ENCODE measurements around the gene SKIDA1.

GRCh38 chr10:19832457-19833573 lies 16.6 kb downstream of the PLXDC2 start:
- PRO-cap, 3 experiments: no peak in any of the 3 experiments
- RAMPAGE, long total RNA: no peak

GRCh38 chr10:19922146-19923174 lies 106.2 kb downstream of the PLXDC2 start:
- PRO-cap, 3 experiments: no peak in any of the 3 experiments
- RAMPAGE, long total RNA: no peak

DNA sequence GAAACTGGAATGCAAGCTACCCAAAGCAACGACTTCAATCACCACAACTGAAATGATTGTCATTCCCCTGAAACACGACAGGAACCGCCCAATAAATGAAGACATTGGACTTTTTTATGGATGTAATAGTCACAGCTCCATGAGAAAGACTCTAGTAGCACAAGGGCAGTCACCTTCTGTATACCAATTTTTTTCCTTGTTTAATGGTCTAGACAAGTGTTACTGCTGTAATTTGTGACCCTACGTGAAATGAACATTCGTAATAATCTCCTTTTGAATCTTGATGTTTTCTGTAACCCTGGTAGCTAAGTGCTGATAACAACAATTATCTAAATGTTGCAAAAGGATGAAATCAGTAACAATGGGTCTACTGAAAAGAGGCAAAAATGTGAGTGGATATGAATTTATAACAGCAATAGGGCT lies 200.6 kb upstream of the NEBL start:
- PRO-cap, 3 experiments: no peak in any of the 3 experiments
- RAMPAGE, long total RNA: no peak

DNA sequence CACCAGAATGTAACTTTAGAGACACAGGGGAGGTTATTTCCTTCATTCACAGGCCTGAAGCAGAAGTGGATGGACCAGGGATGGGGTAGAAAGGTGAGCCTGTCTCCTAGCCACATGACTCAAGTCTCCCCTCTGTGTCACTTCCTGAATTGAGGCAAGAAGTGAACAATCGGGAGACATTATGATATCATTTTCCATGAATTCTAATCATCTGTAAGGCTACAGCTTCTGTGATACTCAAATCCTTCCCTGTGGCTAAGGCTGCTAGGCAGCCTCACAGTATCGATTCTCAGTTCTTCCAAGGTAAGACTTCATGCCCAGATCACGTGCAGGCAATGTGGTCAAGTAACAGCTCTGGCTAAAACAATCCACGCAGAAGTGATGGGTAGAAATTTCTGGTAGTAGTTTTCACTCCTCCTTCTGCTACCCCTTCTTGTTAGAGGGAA lies 203.9 kb upstream of the NEBL start:
- PRO-cap, 3 experiments: no peak in any of the 3 experiments
- RAMPAGE, long total RNA: no peak

DNA sequence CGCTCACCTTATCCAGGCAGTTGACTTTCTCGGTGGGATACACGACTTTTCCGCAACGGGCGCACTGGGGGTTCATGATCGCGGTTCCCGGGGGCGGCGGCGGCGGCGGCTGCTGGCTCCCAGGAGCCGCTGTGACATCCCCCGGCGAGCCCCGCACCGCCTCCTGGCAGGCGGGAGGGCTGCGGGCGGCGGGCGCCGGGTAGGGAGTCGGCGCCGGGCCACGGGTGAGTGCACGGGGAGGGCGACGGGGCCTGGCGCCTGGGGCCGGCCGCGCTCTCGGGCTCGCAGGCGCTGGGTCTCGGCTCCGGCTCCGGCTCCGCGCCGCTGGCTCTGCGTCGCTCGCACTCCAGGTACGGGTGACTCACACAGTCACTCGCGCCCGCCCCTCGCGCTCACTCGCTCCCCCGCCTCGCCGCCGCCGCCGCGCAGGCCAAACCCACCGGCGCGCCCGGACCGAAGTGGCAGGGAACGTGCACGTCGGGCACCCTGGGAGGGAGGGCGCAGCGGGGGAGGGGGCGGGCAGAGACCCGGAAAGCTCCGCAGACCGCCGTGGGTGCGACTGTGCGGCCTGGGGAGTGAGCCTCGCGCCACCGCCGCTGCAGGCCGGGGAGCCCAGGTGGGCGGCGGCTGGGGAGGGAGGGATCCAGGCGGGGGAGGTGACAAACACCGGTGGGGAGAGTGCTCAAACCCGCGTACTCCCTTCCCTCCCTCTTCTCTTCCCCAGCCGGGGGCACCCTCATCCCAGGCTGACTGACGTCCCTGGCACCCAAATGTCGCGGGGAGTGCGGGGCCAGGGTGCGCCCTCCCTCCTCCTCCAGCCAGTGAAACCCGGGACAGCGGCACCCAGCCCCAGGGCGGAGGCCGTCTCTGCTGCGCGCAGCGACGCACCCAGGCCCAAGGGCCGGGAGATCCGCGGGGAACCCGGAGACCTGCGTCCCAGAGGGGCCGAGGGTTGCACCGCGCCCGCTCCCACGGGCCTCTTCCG lies 276.9 kb upstream of the NEBL start:
- PRO-cap, 3 experiments: peak in 3 of 3 experiments; most common plus-strand start position 433 of the sequence (in 2); most common minus-strand start position 334 of the sequence (in 2)
- RAMPAGE, long total RNA: no peak

- PRO-cap, 3 experiments: no peak in any of the 3 experiments
- RAMPAGE, long total RNA: no peak
Measured at GRCh38 chr10:21315286-21315911, 210.1 kb downstream of the SKIDA1 start.

GRCh38 chr10:21330390-21331161 lies 194.9 kb downstream of the SKIDA1 start:
- PRO-cap, 3 experiments: no peak in any of the 3 experiments
- RAMPAGE, long total RNA: no peak

DNA sequence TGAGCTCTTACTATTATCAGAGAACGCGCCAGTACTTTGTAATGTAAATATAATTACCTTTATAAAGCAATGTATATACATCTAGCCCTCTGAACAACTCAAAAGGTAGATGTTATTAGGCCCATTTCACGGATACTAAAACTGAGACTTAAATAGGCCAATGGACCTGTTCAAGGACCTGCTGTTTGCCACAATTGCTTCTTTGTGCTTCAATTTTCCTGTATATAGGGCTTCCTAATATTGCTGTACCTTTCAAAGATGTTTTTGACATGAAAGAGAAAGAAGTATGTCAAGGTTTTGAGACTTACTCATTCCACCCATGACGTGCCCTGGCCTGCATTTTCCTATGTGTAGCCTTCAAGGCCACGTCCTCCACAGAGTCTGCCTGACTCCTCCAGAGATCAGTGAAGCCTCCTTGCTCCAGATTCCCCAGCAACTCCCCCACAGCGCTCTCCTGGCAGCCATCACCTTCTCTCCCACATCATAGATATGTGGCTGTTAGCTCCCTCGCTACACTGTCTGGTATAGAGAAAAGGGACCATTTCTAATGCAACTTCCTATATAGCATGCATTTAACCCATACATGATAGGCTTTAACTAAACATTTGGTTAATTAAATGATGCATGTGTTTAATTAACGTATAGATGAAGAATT lies 156.5 kb downstream of the SKIDA1 start:
- PRO-cap, 3 experiments: no peak in any of the 3 experiments
- RAMPAGE, long total RNA: no peak

DNA sequence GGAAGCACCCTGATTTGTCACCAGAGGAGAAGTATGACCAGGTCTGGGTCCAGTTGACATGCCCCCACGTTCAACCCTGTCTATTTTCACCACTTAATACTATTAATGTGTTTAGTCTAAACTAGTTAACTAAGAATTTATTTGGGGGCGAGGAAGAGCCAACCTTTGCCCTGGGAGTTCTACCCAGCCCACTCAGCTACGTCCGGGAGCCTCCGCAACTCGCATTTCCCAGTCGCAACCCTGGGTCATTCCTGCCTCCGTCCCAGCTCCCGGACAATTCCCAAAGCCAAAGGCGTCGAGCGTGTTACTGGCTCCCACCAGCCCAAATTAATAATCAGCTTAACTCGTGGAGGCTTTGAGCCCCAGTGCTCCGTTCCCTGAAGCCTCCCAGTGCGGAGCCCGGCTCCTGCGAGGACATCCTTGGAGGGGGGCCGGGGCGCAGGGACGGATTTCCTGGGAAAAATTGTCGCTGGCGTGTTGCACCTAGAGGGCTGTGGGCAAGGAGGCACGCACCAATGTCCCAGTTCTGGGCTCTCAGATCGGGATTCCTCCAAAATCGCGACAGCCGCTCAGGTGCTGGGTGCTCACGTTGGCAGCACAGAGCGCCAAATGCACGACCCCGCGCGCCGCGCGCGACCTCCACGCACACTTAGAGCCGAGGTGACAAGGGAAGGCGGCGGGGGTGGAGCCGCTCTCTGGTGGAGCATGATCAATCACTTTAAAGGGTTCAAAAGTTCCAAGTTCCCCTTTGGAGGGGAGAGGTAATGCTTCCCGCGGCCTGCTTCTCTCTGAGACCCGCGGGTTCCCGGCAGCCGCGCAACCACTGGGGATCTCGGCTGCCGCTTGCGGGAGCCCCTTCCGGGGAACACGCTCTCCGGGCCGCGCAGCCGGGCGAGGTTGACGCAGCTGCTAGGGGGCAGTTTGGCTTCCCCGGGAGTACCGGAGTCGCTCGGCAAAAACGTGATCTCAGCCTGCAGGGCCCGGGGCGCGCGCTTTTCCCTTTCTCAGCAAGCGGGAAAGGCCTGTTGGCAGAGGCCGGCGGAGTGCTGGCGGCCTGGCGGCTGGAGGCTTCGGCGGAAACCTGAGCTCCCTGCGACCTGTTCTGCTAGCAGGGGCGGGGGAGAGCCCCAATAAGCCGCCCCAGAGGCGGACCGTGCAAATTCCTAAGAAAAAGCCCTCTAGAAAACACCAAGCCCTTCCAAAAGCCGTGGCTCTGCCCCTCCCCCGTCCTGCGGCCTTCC lies 25.6 kb downstream of the SKIDA1 start:
- PRO-cap, 3 experiments: no peak in any of the 3 experiments
- RAMPAGE, long total RNA: no peak

DNA sequence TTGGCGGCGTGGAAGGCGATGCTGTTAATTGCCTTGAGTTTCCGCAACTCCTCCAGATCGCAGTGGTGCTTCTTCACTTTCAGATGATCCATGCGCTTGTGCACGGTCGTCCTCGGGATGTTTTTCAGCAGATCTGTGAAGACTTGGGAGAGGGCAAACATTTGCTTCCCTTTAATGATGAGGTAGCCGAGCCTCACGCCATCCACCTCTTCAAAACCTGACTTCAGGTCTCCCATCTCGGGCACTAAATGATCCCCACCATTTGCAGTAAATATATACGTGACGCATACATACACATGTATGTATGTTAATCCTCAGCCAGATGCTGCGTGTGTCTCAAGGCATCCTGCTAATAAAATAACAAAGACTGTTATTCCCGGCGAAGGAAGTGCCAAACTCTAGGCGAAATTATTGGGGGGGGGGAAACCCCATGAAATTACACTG lies 7.9 kb downstream of the SKIDA1 start:
- PRO-cap, 3 experiments: no peak in any of the 3 experiments
- RAMPAGE, long total RNA: no peak

- PRO-cap, 3 experiments: peak in 3 of 3 experiments; most common plus-strand start chr10:21526048 (in 1); most common minus-strand start chr10:21525983 (in 1)
- RAMPAGE, long total RNA: no peak
Measured at GRCh38 chr10:21525210-21526212, at the start of gene SKIDA1. TSS of gene SKIDA1 (minus strand) at chr10:21525682.

GRCh38 chr10:21629611-21630250 lies 95.7 kb downstream of the MLLT10 start:
- PRO-cap, 3 experiments: no peak in any of the 3 experiments
- RAMPAGE, long total RNA: no peak

DNA sequence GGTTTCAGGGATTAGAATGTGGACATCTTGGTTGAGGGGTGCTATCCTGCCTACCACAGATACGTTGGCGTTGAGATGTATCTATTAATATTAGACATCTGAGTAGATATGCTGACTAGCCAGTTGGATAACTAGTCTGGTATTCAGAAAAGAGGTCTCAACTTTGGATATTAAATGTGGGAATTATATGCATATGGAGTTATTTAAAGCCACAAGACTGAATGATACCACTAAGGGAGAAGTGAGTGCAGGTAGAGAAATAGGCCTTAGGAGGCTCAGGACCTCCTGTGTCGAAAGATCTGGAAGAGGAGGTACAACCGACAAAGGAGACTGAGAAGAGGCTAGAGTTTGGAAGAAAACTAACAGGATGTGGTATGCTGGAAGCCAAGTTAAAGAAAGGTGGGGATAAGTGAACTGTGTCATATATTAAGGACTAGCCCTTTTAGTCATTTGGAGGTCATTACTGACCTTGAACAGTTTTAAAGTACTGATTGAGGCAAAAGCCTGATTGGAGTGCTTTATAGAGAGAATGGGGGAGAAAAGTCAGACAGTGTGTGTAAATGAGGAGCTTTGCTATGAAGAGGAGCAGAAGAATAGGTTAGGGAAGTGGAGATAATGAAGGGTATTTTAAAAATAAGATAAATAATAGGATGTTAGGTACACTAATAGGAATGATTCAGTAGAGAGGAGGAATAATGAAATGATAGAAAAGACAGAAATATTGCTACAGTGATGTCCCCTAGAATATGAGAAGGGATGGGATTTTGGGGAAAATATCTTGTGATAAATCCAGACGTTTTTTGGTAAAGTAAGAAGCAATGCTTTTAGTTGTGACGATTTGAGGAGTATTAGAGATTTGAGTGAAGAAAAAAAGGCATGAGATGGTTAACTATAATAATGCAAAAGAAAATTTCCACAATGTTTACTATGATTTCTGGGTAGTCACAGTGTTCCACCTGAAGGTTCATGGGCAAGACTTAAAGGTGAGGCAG lies 119.9 kb downstream of the MLLT10 start:
- PRO-cap, 3 experiments: no peak in any of the 3 experiments
- RAMPAGE, long total RNA: no peak

- PRO-cap, 3 experiments: no peak in any of the 3 experiments
- RAMPAGE, long total RNA: no peak
Measured at GRCh38 chr10:21673293-21674128, 139.5 kb downstream of the MLLT10 start.

DNA sequence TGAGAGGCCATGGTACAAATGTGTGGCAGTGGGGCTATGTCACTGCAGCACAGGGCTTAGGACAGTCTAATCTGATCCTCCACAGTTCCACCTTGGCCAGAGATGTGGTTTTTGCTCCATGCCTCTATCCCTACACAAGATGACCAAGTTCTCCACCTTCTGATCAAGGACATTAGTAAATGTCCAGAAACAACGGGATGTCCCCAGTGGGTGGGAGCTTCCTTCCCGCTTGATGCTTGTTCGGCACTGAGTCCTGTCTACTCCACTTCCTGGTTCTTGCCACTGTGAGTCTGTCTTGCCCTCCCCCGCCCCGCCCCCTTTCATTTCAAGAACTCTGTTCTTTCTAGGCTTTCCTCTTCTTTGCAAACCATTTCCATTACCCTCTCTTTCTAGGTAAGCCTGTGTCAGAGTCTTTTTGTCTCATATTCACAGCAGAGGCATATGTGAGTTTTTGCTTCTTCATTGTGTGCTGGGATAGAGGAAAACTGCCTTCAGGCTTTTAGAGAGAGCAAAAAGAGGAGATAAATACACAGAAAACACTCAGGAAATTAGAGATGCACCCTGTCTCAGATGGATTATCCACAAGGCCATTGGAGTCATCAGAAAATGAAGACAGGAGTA lies 19.3 kb upstream of the DNAJC1 start:
- PRO-cap, 3 experiments: no peak in any of the 3 experiments
- RAMPAGE, long total RNA: no peak

DNA sequence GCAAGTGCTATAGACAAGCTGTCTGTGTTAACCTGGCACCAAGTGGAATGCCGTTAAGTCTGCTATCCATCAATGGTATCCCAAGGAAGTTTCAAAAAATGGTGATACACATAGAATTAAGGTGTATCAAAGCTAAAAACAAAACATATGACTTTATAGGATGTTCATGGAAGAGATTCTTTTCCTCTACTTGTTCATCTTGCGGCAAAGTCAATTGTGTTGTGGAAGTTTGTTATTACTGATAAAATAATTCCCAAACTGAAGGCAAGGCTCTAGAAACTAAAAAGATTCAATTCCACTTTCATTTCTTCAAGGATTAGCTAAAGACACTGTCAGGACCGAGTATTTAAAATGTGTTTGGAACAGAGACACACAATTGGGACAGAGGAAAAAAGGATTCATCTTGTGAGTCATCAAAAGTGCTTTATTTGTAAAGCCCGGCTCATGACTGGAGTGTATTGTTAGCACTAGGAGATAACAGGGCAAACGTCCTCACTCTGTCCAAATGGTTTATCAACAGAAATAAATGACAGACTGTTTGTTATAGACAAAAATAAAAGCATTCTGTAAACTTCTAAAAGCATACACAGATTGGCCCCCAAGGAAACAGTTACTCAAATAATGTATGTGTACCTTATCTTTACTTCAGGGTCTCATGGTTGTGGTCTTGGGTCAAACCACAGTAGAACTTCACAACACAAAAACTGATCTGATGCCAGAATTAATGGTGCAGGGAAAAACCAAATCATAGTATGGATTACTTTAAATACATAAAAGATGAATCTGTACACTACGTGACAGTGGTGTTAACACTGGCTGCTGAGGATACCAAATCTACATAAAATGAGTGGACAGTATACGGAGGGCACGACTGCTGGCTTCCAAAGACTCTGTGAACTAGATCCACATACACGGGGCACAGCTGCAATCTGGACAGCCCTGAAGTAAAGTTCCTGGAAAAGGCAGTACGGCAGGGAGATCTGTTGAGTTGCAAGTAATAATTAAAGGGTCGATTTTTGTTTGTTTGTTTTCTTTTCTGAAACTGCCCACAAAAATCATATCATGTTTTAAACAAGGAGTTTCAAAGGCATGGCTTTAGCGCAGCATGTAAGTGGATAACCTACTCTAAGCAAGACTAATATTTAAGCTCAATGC lies 179.4 kb downstream of the PIP4K2A start:
- PRO-cap, 3 experiments: no peak in any of the 3 experiments
- RAMPAGE, long total RNA: no peak

GRCh38 chr10:22609563-22610377 lies 104.6 kb downstream of the PIP4K2A start:
- PRO-cap, 3 experiments: no peak in any of the 3 experiments
- RAMPAGE, long total RNA: no peak

DNA sequence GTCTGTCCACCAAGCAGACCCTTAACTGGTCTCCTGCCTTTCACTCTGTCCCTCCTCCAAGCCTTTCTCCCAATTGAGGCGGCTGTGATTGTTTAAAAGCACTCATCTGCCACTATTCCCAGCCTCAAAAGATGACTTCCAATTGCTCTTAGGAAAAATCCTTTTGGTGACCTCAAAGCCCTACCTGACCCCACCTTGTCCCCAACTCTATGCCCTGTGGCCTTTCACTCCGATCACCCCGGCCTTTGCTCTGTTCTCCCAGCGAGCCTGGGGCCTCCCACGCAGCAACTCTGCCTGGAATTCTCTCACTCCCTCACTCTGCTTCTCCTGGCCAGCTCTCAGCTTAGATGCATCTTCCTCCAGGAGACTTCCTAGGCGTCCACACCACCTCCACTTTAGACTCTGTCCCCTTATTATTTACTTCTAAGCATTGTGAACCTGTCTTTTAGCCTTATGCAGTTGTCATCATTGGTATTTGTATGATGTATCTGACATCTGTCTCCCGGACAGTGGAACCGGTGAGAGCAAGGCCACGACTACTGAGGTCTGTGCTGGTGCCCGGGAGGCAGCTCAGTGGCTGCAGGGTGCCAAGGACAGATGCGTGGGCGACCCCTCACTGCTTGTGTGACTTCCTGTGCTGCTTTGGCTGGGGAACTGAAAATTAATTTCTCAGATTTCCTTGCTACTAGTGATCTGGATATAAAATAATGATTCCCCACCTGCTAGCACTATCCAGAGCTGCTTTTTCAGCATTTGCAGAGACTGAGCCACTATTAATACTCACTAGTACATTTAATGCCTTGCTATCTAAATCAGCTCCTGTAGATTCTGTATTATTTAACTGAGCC lies 63.0 kb downstream of the PIP4K2A start:
- PRO-cap, 3 experiments: no peak in any of the 3 experiments
- RAMPAGE, long total RNA: no peak

DNA sequence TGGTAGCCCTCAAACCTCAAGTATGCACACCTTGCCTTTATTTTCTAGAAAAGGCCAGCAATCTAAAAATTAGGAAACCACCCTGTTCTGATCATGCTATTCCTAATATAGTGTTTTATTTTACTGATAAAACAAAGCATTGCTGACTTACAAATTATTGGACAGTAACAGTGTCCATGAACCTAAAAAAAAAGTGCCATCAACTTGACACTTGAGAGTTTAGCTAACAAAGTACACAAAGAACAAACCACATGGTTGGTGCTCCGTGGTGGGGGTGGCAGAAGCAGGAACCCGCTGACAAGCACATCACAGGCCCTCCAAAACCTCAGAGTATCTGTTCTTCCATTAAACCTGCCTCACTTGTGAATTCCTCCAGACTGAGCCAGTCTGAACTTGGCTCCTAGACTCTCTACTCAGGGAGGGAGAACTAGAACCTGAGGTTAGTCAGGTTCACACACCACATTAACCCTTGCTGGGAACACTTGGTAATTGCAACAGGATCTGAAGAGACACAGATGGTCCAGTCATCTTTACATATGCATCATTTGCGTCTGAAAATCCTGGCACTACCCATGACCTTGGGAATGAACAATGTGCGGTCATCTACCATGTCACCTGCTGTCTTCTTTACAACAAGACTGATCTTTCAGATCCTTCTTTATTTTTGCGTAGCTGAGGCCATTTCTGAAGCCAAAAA lies 31.9 kb downstream of the PIP4K2A start:
- PRO-cap, 3 experiments: no peak in any of the 3 experiments
- RAMPAGE, long total RNA: no peak

GRCh38 chr10:22683048-22683414 lies 31.3 kb downstream of the PIP4K2A start:
- PRO-cap, 3 experiments: no peak in any of the 3 experiments
- RAMPAGE, long total RNA: no peak

Measured in cerebellum (tissue), 5 donors.